Skeletal muscle satellite cell (primary cell): Measurements from ENCODE around the gene ITK.

- CAGE, long polyA plus RNA, result no peak
These were observed 141.4 kb downstream of the KIF4B start for GRCh38 chr5:155154997-155155395.

- CAGE, long polyA plus RNA, result no peak
These were observed 254.7 kb upstream of the PPP1R2B start for GRCh38 chr5:156595310-156595878.

DNA sequence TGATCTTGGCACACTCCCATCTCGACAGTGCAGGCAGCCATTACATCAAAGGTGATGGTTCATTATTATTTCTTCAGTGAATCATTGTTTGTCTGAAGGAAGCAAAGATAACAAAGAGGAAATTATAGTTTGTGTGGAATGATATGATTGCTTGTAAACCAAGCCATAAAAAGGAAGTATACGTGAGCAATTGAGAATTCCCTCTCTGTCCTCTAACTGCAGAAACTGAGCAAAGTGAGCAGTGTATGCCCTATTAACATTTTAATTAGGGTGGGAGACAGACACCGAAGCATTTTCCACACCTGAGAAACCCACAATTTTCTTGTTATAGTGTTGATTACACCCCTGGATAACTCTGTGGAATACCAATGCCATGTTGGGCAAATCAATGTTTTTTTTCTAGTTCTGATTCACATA lies 171.5 kb upstream of the PPP1R2B start:
- CAGE, long polyA plus RNA, result no peak

DNA sequence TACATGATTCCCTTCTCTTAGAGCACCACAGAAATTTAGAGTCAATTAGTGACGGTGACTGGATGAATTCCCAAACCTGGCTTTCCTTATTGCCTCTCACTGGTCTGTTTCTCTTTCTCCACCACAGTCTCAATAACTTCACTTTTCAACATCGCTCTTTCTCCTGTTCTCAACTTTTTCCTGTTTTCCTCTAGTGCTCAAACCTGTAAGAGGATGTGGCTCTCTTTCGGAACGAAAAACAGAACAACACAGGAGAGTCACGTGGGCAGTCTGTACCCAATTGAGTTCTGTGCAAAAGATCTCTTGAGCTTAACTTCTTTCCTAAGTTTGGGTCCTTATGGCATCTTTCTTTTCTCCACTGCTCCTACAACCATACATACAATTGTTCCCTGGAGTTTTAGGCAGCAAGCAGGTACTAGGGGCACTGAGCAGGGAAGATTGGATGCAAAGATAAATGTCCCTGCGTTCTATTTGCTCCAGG lies 8.9 kb downstream of the HAVCR1 start:
- CAGE, long polyA plus RNA, result no peak

- CAGE, long polyA plus RNA, result no peak
These were observed 1.8 kb upstream of the ITK start for GRCh38 chr5:157178824-157179314.

GRCh38 chr5:157180504-157181391 lies at the start of gene ITK:
Gene ITK (plus strand): TSS chr5:157180840.
- CAGE, long polyA plus RNA, result no peak

- CAGE, long polyA plus RNA, result no peak
These were observed 5.9 kb downstream of the ITK start for GRCh38 chr5:157186108-157187439.

DNA sequence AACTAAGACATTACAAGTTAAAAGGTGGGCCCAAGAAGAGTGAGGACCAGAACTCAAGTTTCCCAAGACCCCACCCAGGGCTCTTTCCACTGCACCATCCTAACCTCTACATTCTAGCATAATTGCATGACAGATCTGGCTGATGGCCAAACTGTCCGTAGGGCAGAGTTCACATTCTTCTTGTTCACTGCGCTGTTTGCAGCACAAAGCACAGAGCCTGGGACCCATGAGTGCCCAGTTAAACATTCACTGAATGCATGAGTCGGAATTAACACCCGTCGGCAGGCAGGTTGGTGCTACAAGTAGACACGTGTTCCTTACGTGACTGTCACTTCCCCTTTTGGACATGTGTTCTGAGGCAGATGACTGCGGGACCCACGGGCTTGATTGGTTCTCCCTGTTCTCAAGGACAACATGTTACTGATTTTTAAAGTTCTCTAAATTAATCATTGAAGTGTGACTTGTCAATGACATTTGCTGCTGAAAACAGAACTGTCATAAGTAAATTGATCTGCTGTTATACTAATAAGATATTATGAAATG lies 25.4 kb downstream of the CYFIP2 start:
- CAGE, long polyA plus RNA, result no peak

DNA sequence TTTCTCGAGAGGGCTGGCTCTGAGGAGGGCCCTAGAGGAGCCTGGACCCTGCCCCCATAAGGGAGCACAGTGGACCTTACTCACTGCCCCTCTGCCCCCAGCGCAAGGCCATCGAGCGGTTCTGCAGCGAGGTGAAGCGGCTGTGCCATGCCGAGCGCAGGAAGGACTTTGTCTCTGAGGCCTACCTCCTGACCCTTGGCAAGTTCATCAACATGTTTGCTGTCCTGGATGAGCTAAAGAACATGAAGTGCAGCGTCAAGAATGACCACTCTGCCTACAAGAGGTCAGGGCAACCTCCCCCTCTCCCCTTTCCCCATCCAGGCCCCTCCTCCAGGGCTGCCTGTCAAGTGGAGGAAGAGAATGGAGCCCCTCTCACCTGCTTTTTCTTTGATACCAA lies 34.7 kb downstream of the CYFIP2 start:
- CAGE, long polyA plus RNA, result no peak

- CAGE, long polyA plus RNA, result no peak
These were observed 28.1 kb upstream of the NIPAL4 start for GRCh38 chr5:157431970-157432313.

- CAGE, long polyA plus RNA, result no peak
These were observed 3.6 kb downstream of the NIPAL4 start for GRCh38 chr5:157463587-157464133.

DNA sequence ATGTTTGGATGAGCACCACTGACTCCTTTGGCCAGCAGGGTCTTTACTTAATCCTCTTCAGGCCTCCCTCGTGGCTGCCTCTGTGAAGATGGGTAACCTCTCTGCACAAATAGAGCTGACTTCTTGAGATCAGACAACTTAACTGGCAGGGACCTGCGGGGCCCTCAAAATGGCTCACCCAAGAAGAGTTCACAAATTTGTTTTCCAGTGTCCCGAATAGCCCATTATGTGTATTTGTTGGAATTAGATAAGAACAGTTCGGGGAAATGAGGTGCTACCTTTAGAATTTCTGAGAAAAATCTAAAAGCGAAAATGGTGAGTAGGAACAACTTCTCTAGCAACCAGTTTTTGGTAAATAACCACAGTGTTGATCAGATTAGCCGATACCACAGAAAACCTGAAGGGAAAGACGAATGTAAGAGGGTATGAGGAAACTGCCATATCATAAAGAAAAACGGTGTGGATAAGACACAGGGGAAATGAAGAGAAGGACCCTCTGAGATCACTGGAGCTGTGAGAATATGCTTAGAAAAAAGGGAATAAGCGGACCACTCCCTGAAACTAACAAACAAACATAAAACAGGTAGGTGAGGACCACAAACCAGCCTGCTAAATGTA lies 31.0 kb downstream of the ADAM19 start:
- CAGE, long polyA plus RNA, result no peak

DNA sequence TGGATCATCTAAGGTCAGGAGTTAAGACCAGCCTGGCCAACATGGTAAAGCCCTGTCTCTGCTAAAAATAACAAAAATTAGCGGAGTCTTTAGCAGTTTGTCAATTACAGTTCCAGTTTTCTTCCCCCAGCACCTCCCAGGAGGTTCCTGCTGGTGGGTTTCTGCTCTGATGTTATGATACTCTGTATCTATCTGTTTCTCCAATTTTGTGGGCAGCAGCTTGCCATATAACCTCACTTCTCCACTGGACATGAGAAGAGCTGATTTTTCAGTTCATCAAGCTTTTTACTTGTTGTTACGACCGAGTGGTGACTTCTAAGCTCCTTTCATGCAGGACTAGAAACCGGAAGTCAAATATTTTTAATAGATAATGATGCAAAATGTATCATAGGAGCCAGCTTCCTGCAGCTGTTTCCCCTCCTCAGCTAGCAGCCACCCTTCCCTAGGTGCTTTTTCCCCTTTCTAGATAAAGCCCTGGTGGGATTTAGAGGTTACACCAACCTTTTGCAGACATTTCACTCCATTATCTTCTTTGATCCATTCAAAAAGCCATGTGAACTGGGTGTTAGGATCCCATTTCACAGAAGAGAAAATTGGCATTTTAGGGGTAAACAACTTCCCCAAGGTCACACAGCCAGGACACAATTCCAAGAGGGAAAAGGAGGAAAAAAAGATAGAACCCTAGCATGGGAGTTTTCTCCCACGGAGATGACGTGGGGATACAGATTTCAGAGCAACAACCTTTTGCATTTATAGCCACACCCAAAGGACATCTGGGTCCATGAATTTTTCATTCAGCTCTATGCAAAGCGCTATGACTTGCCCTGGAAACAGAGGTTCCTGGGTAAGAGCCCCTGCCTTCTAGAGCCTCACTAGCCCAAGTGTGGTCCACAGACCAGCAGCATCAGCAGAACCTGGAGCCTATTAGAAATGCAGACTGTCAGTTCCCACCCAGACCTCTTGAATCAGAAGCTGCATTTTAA lies 17.2 kb upstream of the ADAM19 start:
- CAGE, long polyA plus RNA, result no peak

DNA sequence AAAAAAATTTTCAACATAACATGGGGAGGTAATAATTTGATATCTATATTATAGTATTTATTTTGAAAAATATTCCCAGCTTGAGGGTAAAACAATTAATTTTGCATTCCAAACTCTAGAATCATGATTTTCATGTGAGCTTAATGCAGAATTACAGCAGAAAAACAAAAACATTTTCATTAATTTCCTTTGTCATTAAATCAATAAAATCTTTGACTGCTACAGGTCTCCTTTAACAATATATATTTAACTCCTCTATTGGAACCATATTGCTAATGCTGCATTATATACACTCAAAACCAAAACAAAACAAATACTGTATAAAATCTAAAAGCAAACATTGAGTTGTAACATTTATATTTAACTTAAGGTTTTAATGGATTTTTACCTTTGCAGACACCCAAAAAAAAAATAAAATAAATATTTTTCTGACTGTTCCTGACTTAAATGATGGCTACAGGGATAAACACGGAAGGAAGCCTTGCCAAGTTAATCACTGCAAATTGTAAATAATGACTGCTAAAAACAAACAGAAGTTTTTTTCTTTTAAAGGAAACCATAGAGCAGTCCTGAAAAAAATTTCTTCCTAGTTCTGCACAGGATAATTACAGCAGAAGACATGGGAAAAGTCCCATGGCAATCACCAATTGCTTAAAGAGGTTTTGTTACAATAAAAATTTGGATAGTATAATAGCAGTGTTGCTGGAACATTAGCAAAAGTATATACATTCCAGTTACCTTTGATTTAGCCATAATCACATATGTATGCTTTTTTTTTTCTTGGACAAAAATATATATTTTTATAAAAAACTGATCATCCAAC lies 43.1 kb downstream of the LSM11 start:
- CAGE, long polyA plus RNA, result no peak

DNA sequence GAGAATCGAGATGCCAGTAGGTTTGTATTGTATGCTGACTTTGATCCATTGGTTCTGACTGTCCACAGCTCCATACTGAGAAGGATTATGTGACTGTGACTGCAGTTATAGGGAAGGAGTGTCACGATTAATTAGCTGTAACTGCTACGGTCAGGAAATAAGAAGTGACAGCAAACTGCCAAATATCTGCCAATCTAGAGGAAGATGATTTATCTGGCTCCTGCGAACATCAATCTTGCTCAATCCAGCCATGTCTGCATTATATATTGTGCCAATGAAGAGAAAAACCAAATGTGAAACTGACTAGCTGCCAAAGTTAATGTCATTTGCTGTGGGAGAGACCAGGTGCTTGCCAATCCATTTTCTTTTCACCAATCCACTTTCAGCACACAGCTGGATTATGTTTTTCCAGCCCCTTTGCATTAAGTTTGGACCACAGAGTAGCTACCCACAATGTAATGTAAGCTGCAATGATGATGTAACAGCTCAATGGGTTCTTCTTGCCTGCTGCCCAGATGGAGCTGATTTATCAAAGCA lies 61.1 kb upstream of the CLINT1 start:
- CAGE, long polyA plus RNA, result no peak

- CAGE, long polyA plus RNA, result no peak
These were observed 572.9 kb upstream of the CLINT1 start for GRCh38 chr5:158431800-158432217.

GRCh38 chr5:158917960-158918159 lies 181.9 kb downstream of the EBF1 start:
- CAGE, long polyA plus RNA, result no peak

DNA sequence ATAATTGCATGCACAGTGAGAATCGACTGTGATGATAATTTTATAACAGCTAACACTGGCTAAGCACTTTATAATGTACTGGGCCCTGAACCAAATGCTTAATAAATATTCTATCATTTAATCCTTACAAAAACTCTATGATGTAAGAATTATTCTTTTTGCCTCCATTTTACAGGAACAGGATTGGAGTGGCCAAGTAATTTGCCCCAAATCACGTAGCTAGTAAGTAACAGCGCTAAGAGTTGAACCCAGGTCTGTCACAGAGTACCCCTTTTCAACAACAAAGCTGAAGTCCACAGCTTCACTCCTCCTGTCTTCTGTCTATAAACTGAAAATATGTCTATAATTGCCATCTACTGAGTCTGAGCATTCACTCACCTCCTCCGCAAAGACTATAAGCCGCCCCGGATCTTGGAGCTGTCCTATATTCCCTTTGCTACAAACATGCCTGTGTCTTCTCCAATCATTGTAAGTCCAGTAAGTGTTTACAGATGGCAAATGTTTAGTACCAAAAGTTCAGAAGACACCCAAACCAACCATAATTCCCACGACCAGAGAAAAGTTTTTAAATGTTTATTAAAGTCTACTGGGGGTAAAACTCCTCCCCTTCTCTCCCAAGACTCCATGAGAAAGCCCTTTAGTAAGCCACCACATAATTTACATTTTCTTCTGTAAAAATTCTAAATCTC lies 81.0 kb downstream of the EBF1 start:
- CAGE, long polyA plus RNA, result no peak

GRCh38 chr5:159021414-159022735 lies 77.8 kb downstream of the EBF1 start:
- CAGE, long polyA plus RNA, result no peak

- CAGE, long polyA plus RNA, result no peak
These were observed 1.4 kb downstream of the EBF1 start for GRCh38 chr5:159098254-159098746.